AG04449 (cell line): ENCODE measurements around the genes RD3L, KIF26A and SIVA1.

- RRBS: 2% methylated on average over 16 of the region's 58 CpGs
Measured at GRCh38 chr14:103561781-103562511, 511 bp downstream of the BAG5 start.

DNA sequence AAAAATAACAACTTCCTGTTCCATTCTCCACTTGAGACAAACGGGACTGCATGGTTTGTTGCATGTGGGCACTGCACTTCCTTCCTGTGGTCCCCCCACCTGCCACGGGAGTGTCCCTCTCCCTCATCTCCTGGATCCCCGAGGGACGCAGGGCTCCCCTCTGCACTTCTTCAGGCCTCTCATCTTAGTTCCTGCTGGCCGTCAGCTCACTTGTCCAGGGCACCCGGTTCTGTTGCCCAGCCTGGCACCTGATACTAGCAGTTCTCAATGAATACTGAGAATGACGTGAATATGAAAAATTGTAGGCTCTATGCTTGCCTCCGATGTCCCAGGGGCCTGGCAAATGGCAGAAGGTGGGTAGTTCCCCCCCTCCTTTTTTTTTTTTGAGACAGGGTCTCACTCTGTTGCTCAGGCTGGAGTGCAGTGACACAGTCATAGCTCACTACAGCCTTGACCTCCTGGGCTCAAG, 3.5 kb upstream of the KLC1 start:
- RRBS: no CpG with 5 or more reads among the region's 8 CpGs

DNA sequence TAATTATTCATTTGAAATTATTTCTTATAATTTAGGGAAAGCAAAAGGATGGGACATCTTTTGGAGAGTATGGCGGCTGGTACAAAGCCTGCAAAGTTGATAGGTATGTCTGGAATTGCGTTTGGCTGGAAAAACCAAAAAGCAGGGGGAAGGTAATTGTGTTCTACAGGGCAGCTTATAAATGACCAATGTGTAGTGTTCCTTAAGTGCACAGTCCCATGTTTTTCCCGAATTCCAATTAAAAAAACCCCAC, 39.7 kb downstream of the XRCC3 start:
- RRBS: no CpG with 5 or more reads among the region's 3 CpGs

DNA sequence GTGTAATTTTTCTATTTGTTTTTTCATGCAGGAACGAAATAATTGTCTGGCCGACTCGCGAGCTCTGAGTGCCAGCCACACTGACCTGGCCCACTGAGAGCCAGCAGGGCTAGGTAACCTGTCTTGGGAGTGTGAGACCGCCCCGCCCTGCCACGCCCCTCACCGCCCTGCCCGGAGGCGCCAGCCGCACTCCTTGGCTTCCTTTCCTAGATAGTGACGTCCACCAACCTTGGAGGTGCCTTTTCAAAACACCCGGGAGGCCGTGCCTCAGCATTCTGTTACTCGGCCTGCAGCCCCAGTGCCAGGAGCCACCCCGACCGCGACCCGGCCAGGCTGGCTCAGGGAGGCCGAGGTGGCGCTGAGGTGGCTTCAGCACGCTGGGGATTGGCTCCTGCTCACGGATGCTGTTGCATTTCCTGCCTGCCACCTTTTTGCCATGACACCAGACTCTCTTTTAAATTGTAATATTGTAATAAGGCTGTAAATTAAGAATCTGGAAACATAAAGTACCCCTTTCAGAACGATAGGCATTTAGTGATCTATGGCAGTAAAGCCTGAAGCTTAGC, 21.6 kb downstream of the XRCC3 start:
- RRBS: 96% methylated on average over 10 of the region's 24 CpGs

- RRBS: 45% methylated on average over 3 of the region's 29 CpGs
Measured at GRCh38 chr14:103724100-103724779, 8.6 kb downstream of the ZFYVE21 start.

GRCh38 chr14:103778590-103778984, 63.0 kb downstream of the ZFYVE21 start:
- RRBS: no CpG with 5 or more reads among the region's 4 CpGs

DNA sequence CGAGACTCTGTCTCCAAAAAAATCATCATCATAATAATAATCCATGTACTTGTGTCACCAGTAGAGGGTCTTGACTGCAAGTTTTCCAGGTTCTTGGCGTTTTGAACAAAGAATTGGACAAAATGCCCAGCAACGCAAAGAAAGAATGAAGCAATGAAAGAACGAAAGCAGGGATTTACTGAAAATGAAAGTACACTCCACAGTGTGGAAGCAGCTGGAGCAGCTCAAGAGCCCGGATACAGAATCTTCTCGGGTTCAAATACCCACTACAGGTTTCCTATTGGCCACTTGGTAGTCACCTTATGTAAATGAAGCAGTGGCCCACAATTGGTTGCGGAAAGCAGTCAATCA, 14.9 kb upstream of the PPP1R13B start:
- RRBS: no CpG with 5 or more reads among the region's 7 CpGs

- RRBS: no CpG with 5 or more reads among the region's 14 CpGs
Measured at GRCh38 chr14:103879241-103879618, 31.9 kb upstream of the PPP1R13B start.

GRCh38 chr14:103896990-103897662, 24.2 kb downstream of the ATP5MJ start:
- RRBS: no CpG with 5 or more reads among the region's 14 CpGs

GRCh38 chr14:103909960-103910650, 11.2 kb downstream of the ATP5MJ start:
- RRBS: no CpG with 5 or more reads among the region's 19 CpGs

DNA sequence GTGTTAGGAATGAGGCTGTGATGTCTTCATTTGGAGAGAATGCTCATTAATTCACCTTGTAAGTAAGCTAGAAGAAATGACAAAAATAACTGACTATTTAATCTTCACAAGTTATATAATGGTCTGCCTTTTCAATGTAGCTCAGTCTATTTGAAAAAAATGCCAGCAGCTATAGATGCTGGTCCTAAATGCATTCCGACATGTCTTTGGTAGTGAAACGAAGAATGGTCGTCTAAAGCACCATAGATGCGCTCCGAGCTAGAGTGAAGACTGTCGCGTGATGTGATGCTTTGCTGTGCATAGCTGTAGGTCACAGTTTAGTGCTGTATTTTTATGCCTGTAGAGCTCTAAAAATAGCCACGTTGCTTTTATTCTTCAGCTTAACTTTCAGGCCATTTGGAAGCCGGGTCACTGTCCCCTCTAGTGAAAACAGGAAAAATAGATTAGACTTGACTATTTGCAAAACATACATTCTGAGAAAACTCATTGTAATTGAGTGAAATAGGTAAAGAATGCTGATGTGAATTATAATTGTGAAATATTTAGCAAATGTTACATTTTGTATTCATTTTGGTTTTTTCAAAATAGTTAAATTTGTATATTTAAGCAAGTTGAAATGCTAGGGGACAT, at the start of gene RD3L:
TSS of gene RD3L (minus strand) at position 272 of the 630 bp plus-strand sequence.
- RRBS: no CpG with 5 or more reads among the region's 9 CpGs

GRCh38 chr14:104049880-104050203, 35.7 kb upstream of the ASPG start:
- RRBS: no CpG with 5 or more reads among the region's 3 CpGs

DNA sequence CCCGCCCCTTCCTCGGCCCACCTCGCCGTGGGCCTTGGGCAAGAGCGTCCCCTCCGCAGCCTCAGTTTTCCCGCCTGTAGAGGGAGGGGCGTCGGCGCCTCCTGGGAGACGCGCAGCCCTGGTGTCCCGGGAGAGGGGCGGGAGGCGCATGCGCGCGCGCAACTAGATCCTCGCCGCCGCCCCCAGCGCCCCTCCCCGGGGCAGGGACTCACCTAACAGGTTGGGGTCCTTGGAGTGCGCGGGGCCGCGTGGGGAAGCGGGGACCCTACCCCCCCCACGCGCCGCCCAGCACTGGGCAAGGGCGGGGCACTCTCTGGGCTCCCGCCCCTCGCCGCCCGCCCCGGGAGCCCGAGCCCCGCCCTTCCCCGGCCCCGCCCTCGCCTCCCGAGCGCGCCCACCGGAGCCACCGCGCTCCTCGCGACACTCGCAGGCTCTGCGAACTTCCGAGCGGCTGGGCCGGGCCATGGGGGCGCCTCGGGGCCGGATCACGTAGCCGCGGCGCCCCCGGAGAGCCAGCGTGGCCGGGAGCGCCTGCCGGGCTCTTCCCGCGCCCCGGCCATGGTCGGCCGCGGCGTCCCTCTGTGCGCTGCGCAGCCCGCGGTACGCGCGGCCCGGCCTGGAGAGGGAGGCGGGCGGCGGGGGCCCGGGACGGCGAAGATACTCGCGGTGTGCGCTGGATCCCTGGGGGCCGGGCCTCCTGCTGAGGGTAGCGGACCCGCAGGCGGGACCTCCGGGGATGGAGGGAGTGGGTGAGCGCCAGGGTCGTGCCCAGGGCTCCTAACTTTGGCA, at the start of gene KIF26A:
TSS of gene KIF26A (plus strand) at position 423 of the 789 bp plus-strand sequence.
- RRBS: 3% methylated on average over 50 of the region's 99 CpGs

DNA sequence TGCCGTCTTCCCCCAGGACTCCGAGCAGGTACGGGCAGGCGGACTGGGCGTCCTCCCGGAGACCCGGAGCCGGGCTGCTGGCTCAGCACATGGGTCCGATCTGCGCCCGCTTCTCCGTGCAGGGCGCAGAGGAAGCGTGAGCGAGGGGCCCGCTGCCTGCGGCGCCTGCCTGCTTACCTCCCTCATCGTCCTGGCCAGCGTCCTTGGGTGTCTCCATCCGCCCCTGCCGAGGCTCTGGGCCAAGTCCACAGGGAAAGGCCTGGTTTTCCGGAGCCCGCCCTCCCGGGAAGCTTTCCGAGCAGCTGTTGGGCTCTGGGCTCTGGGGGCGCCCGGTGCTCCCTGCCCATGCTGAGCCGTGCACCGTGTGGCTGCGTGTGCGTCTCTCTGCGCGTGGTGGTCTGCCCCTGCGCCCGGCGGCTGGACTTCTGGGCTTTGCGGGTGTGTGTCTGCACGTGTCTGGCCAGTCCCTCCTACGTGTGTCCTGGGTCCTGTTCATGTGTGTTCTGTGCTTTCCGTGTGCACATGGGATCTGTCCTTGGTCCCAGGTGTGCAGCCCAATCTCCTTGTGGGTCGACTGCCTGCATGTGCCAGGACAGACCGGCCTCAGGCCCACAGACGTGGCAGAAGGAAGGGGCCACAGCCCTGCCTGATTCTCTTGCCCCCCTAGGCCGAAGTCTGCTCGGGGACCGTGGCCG, 33.7 kb downstream of the KIF26A start:
- RRBS: 81% methylated on average over 16 of the region's 48 CpGs

DNA sequence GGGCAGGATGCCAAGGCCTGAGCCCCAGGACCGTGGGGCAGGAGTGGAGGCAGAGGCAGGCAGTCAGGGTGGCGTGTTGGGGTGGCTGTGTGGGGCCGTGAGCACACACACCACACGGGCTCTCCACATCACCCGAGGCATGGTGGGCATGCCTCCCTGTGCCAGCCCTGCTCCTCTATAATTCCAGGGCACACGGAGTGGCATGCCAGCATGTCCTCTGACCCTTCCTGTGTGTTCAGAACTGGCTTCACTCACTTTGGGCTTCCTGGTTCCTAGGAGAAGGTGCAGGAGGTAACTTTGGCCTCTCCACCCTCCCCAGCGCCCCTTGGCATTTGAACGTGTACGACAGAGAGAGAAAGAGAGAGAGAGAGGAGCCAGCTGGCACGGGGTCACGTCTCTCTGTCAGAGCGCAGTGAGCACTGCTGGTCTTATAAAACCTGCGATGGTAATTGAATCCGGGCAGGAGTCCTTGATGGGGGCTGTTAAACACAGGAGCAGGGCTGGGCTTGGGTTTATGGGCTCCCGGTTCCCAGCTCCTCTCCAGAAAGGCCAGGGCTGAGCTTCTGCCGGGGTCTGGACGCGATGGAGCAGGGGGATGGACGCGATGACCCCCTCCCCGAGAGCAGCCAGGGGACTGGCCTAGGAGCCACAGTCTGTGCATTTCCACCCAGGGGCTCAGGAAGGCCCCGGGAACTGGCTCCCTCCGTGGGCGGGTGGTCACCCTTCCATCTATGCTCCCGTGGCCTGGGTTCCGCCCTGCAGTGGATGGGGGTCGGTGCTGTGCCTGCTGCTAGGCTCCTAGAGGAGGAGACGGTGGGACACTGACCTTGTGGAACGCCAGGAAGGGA, 144.4 kb downstream of the KIF26A start:
- RRBS: 29% methylated on average over 5 of the region's 29 CpGs

DNA sequence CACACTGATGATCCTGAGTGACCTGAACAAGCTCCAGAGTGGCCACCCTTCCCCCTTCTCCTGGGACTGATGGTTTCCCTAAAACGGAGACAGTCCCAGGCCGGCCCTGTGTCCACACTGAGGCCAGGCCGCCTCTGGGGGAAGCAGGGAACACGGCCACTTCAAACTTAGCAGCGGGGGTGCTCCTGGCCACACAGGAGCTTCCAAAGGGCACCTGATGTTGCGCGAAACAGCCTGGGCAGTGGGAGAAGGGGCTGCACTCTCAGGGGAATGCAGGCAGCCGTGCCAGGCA, 606 bp downstream of the C14orf180 start:
- RRBS: no CpG with 5 or more reads among the region's 8 CpGs

- RRBS: 19% methylated on average over 4 of the region's 15 CpGs
Measured at GRCh38 chr14:104660564-104661024, 28.8 kb upstream of the INF2 start.

GRCh38 chr14:104679923-104680790, 9.3 kb upstream of the INF2 start:
- RRBS: no CpG with 5 or more reads among the region's 23 CpGs

DNA sequence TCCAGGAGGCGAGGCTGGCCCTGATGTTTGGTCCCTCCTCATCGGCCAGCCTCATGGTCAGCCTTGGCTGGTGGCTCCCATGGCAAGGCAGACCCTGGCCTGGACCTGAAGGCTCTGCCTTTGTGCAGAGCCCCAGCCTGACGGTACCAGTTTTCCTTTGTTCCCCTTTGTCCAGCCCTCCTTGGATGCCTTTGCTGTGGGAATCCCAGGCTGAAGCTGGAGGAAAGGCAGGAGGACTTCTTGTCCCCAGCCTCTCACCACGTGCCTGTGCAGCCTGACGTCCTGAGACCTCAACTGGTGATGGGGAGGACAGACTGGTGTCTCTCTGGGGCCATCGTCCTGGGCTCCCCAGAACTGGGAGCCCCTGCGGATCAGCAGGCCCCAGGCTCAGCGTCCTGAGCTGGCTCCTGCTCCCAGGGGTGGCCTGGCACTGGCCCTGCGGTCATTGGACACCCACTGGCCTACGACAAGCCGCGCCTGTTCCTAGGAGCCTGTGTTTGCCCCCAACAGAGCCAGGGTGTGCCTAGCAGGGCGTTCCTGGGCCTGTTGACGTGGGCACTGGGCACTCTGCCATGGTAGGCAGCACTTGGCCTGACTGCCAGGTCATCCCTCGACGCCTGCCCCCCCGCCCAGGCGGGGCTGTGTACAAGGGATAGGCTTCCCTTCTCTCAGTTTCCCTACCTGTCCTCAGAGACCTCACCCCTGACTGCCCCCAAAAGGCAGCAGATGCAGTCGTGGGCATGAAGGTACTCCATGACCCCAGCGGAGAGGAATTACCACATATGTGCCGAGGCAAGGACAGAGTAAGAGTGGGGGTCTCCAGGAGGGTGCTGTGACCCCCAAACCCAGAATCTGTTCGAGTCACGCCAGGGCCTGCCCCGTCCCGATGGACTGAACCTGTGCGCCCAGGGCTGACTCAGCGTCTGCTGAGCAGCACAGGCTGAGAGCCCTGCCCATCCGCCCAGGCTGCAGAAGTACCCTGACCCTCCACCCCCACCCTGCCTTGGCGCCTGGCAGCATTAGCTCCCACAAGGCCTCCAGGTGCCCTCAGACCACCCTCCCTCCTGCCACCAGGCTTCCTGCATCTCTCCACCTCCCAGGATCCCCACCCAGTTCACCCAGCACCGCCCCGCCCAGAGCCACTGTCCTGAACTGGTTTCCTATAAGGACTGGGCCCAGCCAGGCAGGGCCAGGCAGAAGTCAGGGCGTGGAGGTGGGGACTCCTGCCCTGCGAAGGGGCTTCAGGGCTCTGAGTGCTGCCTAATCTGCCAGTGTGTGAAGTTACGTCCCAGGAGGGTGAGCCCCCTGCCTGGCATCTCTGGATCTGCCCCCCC, 8.5 kb downstream of the ADSS1 start:
- RRBS: no CpG with 5 or more reads among the region's 34 CpGs

DNA sequence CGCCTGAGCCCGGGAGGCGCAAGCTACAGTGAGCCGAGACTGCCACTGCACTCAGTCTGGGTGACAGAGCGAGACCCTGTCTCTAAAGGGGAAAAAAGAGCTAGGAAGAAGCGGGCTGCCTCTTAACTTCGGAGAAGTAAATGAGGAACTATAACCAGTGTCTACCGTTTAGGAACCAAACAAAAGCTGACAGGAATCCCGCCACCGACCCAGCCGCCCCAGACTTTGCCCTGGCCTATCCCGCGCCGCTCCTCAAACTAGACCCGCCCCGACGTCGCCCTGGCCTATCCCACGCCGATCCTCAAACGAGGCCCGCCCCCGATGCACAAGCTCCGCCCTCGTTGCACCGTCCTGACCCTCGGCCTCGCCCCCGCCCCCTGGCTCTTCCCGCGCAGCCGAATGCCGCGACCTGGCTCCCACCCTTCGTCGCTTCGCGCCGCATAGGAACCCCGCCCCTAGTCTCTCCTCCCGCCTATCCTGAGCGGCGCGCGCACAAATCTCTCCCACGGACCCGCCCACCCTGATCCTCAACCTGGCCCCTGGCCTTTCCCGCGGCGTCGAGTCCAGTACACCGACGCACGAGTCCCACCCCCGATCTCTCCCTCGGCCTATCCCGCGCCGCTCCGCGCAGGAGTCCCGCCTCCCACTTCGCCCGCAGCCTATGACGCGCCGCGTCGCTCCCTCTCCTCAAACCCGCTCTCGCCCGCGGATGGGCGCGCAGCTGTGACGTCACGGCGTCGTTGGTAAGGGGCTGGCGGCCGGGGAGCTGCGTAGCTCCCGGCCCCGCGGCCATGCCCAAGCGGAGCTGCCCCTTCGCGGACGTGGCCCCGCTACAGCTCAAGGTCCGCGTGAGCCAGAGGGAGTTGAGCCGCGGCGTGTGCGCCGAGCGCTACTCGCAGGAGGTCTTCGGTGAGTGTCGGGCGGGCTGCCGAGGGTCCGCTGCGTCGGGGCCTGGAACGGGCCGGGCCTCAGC, at the start of gene SIVA1:
TSS of gene SIVA1 (plus strand) at position 737 of the 973 bp plus-strand sequence.
- RRBS: 7% methylated on average over 1 of the region's 108 CpGs